Jurkat, Clone E6-1 (cell line): ENCODE measurements around the gene COBLL1.

DNA sequence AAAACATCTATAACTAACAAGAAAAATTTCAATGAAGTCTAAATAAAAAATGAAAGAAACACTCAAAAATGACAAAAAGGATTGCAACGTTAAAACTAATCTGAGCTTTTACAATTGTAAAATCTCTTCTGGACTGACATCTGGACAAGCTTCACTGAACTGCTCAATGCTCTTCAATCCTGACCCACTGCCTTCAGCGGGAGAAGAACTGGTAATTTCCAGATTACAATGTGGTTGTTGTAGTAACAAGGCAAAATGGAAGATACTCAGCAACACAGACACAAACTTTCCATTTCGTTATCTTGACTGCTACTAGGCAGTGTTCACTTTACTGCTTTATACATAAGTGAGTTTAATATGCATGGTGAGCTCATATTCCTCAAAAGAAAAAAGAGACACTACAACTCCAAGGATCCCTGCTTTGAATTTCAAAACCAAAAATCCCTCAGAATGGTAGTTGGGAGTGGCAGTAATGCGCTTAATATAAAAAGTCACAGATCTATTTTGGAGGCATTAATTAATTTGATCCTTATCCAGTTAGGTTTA is 51.9 kb downstream of the GRB14 start:
- RRBS = no CpG with 5 or more reads among the region's 4 CpGs

DNA sequence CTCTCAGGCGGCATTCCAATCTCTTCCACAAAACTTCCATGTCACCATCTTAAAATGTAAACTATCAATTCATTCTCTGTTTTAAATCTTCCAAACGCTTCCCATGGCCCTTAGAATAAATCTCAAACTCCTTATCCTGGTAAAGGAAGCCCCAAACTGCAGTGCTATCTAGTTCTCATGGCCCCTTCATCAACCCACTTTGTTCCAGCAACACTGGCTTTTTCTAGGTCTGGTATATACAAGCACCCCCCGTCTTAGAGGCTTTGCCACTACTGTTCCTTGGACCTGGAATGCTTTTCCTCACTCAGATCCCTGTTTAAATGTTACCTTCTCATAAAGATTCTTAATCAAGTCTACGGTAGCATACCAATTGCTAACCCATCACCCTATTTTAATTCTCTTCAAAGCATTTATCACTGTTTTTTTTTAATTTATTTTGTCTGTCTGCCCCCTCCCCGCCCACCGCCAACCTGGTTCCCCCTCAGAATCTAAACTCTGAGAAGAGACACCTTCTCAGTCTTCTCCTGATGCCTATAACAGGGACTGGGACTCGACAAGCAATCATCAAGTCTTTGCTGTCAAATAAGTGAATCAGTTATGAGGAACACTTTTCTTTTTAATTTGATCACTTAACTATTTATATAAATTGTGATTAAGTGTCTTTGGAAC is 65.3 kb downstream of the COBLL1 start:
- RRBS = no CpG with 5 or more reads among the region's 7 CpGs

- RRBS = no CpG with 5 or more reads among the region's 1 CpG
Measured at GRCh38 chr2:164783403-164783723, 58.3 kb downstream of the COBLL1 start.

- RRBS = no CpG with 5 or more reads among the region's 2 CpGs
Measured at GRCh38 chr2:164794398-164794868, 47.2 kb downstream of the COBLL1 start.

DNA sequence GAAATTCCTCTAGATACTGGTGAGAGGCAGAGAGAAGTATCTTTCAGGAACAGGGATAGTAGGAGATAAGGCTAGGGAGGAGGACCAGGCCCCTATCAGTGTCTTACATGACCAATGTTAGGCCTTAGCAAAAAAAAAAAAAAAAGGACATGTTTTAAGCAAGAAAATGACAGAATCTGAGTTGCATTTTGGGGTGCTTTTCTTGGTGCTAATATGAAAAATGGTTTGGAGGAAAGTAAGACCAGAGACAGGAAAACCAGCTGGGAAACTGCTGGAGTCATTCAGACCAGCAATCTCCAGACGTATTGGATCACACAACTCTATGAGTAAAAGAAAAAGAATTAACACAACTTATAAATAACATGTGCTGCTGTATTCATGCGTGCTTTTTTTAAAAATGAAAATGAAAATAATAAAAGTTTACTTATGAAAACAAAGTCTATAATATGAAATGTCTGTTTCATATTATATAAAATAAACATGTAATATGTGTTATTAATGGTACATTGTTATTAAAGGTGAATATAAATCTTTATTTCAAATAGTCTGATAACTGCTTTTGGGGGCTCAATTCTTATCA is 37.6 kb downstream of the COBLL1 start:
- RRBS = no CpG with 5 or more reads among the region's 2 CpGs

DNA sequence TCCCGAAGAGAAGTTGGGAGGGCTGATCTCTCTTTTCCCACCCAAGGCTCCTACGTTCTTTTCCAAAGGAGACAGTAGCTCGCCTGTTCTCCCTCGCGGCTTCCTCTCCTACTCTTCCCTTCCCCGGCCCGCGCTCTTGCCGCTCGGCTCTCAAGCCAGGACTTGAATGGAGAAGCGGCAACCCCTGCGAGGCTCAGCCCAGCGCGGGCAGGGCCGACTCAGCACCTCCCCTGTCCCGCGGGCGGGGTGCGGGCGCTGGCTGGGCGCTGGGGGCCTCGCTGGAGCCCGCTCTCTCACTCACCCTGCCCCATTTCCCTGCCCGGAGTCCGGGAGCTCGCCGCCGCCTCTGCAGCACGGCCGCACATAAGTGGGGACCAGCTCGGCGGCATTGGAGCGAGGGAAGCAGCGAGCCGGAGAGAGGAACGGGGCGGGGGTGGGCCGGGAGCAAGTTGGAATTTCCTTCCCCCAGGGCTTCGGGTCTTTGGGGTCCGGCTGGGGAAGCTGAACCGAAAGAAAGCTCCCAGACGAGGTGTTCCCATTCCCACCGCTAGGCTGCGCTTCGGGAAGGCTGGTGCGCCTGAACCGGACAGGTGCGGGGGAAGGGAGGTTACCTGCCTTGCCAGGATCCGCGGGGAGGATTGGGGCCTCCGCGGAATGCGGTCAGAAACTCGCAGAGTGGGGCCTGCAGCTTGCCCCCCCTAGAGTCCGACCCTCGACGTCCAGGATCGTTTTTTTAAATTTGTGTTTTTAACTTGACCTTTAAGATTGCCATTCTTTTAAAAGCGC is at the start of gene COBLL1:
Gene COBLL1 (minus strand): TSS at position 168 of the 786 bp plus-strand sequence.
- RRBS = 2% methylated on average over 19 of the region's 59 CpGs

DNA sequence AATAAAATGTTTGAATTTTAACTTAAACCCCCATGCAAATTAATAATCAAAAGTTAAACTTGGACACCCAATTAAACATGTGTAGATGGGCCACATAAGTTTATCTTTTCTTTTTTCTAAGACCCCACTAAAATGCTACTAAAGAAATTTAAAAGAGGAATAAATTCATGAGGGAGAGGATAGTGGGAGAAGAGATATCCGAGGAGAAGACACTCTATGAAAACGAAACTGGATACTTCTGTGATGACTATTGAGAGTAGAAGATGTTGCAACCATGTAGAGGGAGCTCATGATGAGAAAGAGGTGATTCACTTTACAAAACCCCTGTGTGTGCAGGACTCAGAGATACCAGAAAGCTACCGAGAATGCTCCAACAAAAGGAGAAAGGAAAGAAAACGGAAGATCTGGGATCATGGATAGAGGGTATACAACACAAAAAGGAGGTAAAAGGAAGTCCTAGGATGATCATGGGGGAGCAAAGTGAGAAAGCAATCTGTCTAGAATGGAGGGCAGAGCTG is 34.9 kb downstream of the SLC38A11 start:
- RRBS = no CpG with 5 or more reads among the region's 4 CpGs

GRCh38 chr2:164937777-164938165 is 17.6 kb downstream of the SLC38A11 start:
- RRBS = no CpG with 5 or more reads among the region's 3 CpGs

- RRBS = no CpG with 5 or more reads among the region's 9 CpGs
Measured at GRCh38 chr2:165068104-165068379, 112.7 kb upstream of the SLC38A11 start.

GRCh38 chr2:165795018-165795535 is 1.0 kb upstream of the GALNT3 start:
- RRBS = no CpG with 5 or more reads among the region's 3 CpGs

- RRBS = no CpG with 5 or more reads among the region's 7 CpGs
Measured at GRCh38 chr2:167331707-167332387, 39.0 kb downstream of the B3GALT1 start.

GRCh38 chr2:168478062-168478709 is 22.1 kb downstream of the CERS6 start:
- RRBS = no CpG with 5 or more reads among the region's 2 CpGs

DNA sequence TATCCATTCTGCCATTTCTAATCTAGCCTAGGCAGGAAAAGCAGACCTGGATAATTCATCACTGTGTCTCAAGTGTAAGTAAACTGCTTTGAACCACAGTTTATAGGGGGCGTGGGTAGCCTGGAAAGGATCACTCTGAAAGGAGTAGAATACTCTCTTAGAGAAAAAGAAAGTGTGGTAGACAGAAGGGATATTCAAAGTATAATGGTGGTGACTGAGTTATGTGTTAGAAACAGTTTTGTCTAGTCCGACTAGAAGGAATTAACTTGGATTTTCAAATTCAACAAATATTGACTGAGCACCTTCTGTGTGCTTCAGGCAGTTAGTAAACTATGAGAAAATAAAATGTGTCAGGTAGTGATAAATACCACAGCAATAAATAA is 40.9 kb downstream of the CERS6 start:
- RRBS = no CpG with 5 or more reads among the region's 2 CpGs

GRCh38 chr2:168547590-168547930 is 91.5 kb downstream of the CERS6 start:
- RRBS = no CpG with 5 or more reads among the region's 8 CpGs

DNA sequence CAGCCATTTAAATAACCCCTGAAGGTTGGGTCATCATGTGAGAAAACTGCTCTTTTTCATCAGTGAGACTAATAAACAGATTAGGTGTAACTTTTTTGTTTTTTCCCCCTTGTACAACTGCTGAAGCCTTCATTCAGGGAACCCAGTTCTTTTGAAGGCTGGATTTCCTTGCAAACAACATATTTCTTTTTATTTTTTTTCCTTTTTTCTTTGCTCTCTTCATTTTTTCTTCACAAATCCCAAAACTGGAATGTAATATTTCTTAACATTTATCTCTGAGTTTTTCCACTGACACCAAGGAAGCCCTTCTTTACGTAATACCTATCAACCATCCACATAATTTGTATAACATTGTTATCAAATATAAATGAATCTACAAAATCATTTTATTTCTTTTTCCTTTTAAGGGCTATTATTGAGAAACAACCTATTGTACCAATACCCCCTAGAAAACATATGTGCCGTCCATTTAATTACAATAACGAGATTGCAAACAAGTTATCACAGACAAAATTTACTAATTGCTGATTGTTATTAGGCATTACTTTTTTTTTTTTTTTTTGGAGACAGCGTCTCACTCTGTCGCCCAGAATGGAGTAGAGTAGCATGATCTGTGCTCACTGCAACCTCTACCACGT is 3.4 kb downstream of the FASTKD1 start:
- RRBS = no CpG with 5 or more reads among the region's 6 CpGs

- RRBS = no CpG with 5 or more reads among the region's 5 CpGs
Measured at GRCh38 chr2:169735481-169736151, 2.0 kb downstream of the KLHL23 start.

- RRBS = no CpG with 5 or more reads among the region's 2 CpGs
Measured at GRCh38 chr2:170012538-170012866, 165.4 kb upstream of the MYO3B start.

DNA sequence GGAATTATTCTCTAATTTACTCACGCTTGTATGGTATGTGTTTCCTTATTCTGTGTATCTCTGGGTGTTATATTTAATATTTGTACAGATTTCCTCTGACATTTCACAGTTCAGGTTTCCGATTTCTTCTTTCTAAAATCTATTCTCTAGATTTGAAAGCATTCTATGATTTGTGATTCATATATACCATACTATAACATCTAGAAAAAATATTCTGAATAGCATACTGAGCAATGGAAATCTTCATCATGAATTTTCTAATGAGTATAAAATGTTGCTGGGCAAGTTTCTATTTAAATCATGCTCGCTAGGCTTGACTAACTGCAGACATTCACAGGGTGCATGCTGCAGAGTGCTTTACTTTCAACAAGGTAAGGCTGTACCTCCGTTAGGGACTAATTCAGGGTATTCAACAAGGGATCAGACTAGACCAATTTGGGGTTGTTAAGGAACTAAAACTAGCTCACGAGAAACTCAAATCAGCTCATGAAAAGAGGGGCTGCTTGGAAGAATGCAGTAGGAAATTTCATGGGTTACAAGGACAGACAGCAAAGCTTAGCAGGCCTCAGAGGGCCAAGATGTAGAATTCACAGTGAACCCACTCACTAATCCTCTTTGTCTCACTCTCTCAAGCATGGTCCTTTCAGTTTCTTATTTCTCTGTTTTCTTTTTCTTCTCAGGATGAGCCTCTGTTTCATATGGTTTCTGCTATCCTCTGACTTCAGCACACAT is 2.0 kb downstream of the MYO3B start:
- RRBS = no CpG with 5 or more reads among the region's 5 CpGs

DNA sequence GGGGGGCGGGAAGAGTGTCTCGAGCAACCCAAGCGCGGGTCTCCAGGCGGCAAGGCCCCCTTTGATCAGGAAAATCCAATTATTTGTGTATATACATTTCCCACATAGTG is 306 bp upstream of the SP5 start:
- RRBS = no CpG with 5 or more reads among the region's 5 CpGs